Frontal cortex (tissue), 2 donors: Measurements from ENCODE around the genes KCNJ2 and COG1.

GRCh38 chr17:70168429-70169735, at the start of gene KCNJ2:
Gene KCNJ2 (plus strand): TSS chr17:70169532.
- RAMPAGE, long total RNA, result no peak

DNA sequence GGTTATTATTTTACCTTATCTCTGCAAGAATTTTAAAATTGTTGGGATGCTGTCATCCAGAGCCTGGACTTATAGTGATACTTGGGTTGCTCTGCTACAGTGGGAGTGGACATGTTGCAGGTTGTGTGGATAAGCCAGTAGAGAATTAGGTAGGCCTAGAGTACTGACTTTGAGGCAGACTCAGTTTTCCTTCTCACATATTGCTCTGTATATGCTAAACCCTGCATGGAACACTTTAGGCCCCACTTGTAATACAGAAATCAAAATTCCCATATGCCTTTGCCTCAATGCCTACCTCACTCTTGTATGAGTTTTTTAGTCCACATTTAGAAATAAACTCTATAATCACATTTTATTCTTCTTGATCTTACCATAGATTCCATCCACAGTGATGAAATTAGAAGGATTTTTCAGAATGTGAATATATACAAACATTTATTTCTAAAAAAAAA, 221.9 kb downstream of the KCNJ2 start:
- RAMPAGE, long total RNA, result no peak

- RAMPAGE, long total RNA, result no peak
Measured at GRCh38 chr17:70435162-70435446, 265.8 kb downstream of the KCNJ2 start.

DNA sequence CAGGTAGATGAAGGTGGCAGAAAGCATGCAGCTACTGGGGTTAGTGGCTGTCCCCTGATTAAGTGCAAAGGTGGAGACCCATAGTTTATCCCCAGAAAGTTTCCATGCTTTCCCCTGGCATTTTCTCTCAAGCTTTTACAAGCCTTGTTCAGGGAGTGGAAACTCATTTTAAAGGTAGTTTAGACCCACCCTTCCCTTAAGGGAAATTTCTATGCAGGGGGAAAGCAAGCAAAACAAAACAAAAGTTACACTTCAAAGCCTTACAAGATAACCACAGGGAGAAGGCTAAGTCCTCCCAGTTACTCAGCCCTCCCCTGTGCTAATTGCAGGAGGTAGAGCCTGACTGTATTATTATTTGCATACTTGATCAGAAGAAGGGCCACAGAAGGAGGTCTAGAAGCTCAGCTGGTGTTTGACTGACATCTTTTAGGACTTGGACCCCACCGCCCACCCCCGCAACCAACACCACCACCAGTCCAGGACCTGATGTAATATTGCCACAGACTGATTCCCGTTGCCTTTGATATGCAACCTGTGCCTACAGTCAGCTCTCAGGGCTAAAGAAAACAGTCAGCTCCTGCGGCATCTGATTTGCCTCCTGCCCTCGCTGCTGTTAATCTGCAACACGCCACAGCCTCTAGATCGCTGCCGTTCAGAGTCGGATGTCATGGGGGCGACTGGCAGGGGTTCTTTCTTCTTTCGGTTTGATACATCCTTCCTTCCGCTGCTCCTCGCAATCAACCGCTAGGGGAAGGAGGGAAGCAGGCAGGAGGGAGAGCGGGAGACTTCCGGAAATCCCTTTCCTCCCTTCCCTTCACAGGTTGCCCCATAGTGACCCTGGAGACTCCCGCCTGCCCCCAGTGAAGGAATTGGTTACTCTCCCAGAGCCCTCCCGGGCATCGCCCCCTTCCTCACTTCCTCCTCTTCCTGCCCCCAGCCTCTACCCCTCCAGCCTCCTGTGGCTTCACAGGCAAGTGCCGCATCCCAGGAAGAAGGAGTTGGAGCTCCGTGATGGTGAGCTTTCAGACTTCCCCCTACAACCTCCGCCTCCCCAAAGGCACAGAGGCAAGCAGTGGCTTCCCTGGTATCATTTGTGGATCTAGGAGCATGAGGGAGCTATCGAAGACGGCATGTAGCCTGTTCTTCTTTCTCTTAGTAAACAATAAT, 90.6 kb upstream of the SOX9 start:
- RAMPAGE, long total RNA, result no peak

DNA sequence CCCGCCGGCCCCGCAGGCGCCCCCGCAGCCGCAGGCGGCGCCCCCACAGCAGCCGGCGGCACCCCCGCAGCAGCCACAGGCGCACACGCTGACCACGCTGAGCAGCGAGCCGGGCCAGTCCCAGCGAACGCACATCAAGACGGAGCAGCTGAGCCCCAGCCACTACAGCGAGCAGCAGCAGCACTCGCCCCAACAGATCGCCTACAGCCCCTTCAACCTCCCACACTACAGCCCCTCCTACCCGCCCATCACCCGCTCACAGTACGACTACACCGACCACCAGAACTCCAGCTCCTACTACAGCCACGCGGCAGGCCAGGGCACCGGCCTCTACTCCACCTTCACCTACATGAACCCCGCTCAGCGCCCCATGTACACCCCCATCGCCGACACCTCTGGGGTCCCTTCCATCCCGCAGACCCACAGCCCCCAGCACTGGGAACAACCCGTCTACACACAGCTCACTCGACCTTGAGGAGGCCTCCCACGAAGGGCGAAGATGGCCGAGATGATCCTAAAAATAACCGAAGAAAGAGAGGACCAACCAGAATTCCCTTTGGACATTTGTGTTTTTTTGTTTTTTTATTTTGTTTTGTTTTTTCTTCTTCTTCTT, 3.2 kb downstream of the SOX9 start:
- RAMPAGE, long total RNA, result no peak

DNA sequence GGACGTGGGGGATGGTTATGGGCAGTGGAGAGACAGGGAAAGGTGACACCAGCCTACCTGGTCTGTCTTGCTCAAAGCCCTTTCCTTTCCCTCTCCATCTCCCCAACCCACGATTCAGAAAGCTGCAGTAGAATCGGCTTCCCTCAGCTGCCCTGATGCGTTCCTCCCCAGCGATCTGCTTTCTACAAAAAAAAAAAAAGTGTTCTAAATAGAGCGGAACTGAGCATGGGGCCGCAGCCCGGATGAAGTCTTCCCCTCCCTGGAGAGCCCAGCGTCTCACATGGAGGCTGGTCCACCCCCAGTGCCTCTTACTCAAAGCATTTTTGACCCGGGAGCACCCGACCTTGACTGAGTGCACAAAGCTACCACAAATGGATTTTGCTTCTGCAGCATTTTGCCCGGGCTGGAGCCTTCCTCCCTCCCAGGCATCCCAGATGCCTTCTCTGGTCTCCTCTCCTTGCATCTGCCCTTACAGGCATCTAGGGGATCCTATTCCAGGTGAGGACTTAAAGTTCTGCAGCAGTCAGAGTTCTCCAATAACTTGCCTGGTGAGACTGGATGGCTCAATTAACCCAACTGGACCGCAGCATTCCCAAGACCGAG, 271.8 kb downstream of the SOX9 start:
- RAMPAGE, long total RNA, result no peak

- RAMPAGE, long total RNA, result no peak
Measured at GRCh38 chr17:72540103-72540807, 419.4 kb downstream of the SOX9 start.

GRCh38 chr17:72580413-72580990, 459.7 kb downstream of the SOX9 start:
- RAMPAGE, long total RNA, result no peak

DNA sequence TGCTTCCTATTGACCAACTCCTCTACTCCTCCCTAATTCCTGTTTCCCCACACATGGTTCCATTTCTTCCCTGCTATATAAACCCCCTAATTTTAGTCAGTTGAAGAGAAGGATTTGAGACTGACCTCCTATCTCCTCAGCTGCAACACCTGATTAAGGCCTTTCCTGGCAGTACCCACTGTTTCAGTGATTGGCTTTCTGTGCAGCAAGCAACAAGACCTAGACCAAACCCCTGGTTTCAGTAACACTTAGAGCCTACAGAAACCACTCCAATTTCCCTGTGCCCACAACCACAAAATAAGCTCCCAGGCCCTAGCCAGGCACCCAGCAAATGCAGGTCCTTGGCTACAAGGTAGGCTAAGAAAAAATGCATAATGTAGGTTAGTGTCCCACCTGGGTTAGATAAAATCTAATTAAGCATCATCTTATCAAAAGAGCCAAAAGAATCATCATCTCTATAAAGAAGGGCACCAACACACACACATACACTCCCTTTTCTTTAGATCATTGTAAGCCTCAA, 215.8 kb downstream of the SLC39A11 start:
- RAMPAGE, long total RNA, result no peak

GRCh38 chr17:72931519-72932030, 160.9 kb downstream of the SLC39A11 start:
- RAMPAGE, long total RNA, result no peak

DNA sequence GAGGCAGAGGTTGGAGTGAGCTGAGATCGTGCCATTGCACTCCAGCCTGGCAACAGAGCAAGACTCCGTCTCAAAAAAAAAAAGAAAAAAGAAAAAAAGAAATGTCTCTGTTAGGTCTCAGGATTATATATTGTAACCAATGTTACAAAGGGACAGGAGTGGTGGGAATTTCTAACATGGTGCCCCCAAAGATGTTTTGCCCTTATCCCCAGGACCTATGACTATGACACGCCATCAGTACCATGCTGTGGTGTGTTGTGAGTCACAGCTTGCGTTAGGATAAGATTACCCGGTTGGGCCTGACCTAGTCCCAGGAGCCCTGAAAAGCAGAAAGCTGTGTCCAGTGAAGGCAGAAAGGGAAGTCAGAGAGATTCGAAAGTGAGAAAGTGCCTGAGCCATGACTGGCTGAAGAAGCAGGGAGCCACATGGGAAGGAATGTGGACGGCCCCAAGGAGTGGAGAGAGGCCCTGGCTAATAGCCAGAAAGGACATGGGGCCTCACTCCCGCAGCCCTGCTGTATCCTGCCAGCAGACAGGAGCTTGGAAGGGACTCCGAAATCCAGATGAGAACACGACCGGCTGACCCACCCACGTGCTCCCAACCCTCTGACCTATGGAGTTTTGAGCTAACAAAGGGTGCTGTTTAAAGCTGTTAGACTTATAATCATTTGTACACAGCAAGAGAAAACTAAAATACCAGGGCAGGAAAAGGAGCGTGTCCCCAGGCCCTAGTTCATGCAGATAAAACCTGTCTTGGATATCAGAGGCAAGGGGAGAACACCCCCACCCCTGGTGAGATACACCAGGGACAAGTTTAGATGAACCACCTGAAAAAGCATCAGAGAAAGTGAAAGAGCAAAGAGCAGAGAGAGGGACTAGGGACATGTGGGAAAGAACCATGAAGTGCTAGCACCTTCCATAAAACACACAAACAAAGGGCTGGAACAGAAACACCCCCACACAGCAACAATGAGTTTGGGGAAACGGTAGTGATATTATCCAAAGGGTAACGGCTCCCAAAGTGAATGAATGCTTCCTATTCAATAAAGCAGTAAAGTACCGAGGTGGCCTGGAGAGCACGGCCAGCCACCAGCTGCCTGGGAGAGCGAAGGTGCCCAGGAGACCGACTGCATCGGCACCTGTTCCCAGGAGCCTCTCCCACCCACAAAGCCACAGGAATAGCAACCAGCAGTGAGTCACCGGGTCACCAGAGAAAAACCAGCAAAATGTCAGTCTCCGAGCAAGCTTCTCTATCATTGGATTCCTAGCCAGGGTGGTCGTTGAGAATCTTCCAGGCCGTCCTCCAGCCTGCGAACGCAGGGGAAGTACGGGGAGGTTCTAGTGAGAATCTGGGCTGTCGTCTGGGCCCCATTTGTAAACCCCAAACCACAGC, 115.2 kb downstream of the SLC39A11 start:
- RAMPAGE, long total RNA, result no peak

GRCh38 chr17:72992858-72993275, 99.6 kb downstream of the SLC39A11 start:
- RAMPAGE, long total RNA, result no peak

GRCh38 chr17:73091381-73092404, 795 bp downstream of the SLC39A11 start:
- RAMPAGE, long total RNA, result no peak

GRCh38 chr17:73192452-73193163, at the start of gene COG1:
Gene COG1 (plus strand): TSS chr17:73193055.
- RAMPAGE, long total RNA, result no peak

- RAMPAGE, long total RNA, result no peak
Measured at GRCh38 chr17:73261974-73262759, 487 bp upstream of the CPSF4L start.

DNA sequence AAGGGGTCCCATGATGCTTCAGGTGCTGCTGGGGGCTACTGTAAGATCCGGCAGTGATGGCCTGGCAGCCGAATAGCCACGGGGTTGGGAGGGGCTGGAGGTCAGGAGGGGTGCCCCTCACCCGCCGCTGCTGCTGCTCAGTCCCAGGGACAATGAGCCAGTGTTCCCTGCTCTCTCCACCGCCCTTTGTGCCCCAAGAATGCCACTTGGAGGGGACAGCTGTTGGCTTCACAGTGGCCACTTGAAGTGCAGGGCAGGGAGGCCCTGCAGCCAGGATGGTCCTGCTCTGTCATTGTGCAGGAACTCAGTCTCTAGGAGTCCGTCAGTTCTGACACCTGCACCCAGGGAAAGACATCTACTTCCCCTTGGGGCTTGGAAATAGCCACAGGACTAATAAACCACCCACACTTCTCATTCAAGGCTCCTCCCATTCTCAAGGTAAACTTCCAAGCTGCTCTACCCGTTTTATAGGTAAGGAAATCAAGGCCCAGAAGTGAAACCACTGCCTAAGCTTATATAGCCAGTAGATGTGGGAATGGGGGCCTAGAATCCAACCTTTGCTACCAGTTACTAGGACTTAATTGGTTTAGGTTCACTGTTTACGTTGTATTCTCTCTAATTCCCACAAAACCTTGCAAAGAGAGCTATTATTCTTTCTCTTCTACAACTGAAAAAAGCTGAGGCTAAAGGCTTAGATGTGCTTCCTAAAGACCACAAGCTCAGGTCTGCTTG, 6.1 kb upstream of the CPSF4L start:
- RAMPAGE, long total RNA, result no peak

DNA sequence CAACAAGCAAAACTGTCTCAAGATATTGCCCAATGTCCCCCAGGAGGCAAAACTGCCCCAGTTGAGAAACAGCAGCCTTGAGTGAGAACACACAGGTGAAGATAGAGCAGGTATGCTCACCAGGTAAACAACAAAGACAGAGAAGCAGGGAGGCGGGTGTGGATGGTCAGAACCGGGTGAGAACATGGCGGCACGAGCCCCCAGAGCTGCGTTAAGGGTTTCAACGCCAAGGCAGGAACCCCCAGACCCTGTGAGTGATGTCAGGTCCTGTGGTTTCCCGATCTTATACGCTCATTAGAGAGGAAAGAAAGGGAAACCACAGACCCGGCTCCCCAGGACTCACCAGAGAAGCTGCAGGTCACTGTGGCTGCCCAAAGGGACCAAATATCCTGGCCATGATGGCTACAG, 21.2 kb downstream of the CDC42EP4 start:
- RAMPAGE, long total RNA, result no peak

DNA sequence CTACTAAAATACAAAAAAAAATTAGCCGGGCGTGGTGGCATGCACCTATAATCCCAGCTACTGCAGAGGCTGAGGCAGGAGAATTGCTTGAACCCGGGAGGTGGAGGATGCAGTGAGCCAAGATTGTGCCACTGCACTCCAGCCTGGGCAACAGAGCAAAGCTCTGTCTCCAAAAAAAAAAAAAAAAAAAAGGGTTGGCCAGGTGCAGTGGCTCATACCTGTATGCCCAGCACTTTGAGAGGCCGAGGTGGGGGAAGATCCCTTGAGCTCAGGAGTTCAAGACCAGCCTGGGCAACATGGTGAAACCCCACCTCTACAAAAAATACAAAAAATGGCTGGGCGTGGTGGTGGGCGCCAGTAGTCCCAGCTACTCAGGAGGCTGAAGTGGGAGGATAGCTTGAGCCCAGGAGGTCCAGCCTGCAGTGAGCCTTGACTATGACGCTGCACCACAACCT, 2.9 kb downstream of the CDC42EP4 start:
- RAMPAGE, long total RNA, result no peak

GRCh38 chr17:73952137-73953233, 251.0 kb upstream of the RPL38 start:
- RAMPAGE, long total RNA, result no peak

DNA sequence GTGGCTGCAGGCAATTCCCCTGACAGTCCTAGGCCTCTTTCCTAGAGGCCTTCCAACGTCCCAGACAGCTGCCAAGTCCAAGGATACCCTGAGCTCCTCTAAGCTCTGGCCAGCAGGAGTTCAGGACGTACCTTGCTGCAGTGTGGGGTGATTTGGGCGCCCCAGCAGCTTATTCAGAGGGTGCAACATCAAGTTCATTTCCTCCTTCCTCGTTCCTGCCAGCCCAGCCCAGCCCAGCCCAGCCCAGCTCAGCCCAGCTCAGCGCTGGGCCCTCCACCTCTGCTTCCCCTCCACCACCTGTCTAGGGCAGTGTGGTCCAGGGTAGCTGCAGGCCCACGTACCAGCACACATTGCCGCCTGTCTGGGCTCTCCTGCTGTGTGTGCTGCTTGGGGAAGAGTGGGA, 246.4 kb upstream of the RPL38 start:
- RAMPAGE, long total RNA, result no peak